Fibroblast of villous mesenchyme (primary cell): ENCODE measurements around a stretch of chr11.

DNA sequence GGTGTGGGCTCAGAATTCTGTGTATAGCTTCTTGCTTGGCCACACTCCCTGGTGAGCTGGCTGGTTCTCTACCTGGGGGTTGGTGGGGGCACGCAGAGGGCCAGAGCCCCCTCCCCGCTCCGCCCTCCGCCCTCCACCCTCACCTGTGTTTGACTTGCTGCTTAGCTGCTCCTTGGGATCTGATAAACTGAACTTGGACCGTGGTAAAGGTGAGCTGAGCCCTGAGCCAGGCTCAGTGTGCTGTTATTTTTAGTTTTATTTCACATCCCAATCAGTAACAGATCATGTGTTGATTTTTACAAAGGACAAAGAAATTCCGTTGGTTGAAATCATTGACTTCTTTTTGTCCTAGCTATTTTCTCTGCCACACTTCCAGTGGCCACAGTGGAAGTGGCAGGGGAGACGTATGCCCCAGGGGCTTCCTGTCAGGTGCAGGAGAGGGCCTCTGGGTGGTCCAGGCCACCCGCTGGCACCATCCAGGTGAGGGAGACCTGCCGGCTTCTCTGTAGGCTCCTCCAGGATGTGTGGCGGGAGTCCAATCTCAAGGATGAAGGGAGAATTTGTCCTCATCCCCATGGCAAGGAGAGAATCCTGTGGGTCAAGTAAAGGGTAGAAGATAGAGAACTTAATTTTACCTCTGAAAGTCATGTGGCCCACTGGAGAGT is 2.1 kb downstream of the OVOL1 start:
- CAGE, long polyA plus RNA: no peak

DNA sequence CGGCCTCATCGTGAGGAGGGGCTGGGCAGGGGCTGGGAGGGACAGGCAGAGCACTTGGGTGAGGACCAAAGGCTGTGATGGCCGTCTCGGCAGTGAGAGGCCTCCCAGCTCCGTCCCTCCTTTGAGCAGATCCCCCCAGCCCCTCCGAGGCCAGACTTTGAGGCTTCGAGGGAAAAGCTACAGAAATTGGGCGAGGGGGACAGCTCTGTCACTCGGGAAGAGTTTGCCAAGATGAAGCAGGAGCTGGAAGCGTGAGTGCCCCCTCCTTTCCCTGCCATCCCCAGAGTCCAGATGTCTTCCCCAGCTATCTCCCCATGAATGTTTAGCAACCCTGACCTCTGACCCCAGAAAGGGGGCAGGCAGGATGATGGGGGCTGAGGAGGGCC is 8.0 kb downstream of the CFL1 start:
- CAGE, long polyA plus RNA: no peak

- CAGE, long polyA plus RNA: no peak
These were observed 6.9 kb downstream of the CFL1 start for GRCh38 chr11:65851038-65851580.

DNA sequence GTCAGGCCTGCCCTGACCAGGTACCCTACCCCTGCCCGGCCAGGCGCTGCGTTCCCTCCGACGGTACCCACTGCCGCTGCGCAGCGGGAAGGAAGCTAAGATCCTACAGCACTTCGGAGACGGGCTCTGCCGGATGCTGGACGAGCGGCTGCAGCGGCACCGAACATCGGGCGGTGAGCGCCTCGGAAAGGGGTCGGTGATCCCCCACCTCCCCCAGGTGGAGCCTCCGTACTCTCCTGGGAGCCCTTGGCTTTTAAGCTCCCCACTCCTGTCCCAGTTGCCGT is 639 bp downstream of the MUS81 start:
- CAGE, long polyA plus RNA: no peak

DNA sequence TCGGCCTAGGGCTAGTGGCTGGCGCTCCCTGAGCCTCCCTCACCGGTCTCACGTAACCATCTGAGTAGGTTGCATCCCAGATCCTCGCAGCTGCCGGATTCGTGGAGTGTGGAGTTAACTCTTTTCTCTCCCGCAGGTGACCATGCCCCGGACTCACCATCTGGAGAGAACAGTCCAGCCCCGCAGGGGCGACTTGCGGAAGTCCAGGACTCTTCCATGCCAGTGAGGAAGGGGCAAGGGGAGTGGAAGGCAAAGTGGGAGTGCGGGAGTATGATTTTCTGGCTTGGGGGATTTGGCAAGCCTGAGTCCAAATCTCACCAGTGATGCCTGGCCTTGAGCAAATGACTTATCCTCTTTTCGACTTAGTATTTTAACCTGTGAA is 972 bp downstream of the MUS81 start:
- CAGE, long polyA plus RNA: no peak

- CAGE, long polyA plus RNA: no peak
These were observed 1.4 kb downstream of the CCDC85B start for GRCh38 chr11:65891615-65892454.

DNA sequence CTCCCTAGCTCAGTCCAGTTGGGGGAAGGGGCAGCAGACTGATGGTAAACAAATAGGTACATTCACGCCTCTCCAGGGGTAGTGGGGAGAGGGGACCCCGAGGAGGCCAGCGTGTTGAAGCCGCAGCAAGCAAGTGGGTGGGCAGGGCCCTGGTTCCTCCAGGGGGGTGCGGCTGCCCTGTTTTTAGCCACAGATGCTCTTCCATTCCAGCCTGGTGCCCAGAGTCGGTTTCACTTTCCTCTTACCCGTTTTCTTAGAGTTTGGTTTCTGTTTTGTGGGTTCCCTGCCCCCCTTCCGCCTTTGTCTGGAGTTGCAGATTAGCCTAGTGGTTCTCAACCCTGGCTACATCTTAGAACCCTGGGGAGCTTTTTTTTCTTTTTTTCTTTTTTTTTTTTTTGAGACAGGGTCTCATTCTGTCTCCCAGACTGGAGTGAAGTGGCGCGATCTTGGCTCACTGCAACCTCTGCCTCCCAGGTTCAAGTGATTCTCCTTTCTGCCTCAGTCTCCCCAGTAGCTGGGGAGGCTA is 8.8 kb downstream of the DRAP1 start:
- CAGE, long polyA plus RNA: no peak

GRCh38 chr11:65961839-65962365 is 368 bp downstream of the SART1 start:
- CAGE, long polyA plus RNA: no peak

DNA sequence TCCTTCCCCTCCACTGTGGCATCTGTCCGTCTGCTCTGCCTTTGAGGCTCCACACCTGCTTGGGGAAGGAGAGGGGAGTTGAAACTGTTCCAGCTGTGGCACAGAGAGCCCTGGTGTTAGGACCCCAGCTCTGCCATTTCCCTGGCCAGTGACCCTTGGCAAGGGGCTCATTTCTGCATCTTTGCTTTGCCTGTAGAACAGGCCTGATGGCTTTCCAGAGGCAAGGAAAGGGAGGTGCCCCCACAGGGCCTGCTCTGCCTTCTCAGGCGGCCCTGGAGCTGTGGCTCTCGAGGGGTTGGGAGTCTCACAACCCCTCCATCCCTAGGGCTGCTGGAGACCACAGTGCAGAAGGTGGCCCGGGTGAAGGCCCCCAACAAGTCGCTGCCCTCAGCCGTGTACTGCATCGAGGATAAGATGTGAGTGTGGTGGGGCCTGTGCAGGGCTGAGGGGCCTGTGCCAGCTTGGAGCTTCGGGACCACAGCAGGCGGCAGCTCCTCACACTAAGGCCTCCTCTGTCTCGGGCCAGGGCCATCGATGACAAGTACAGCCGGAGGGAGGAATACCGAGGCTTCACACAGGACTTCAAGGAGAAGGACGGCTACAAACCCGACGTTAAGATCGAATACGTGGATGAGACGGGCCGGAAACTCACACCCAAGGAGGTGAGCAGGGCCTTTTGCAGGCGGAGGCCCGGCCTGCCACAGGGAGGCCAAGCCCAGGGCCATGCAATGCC is 15.9 kb downstream of the SART1 start:
- CAGE, long polyA plus RNA: no peak

DNA sequence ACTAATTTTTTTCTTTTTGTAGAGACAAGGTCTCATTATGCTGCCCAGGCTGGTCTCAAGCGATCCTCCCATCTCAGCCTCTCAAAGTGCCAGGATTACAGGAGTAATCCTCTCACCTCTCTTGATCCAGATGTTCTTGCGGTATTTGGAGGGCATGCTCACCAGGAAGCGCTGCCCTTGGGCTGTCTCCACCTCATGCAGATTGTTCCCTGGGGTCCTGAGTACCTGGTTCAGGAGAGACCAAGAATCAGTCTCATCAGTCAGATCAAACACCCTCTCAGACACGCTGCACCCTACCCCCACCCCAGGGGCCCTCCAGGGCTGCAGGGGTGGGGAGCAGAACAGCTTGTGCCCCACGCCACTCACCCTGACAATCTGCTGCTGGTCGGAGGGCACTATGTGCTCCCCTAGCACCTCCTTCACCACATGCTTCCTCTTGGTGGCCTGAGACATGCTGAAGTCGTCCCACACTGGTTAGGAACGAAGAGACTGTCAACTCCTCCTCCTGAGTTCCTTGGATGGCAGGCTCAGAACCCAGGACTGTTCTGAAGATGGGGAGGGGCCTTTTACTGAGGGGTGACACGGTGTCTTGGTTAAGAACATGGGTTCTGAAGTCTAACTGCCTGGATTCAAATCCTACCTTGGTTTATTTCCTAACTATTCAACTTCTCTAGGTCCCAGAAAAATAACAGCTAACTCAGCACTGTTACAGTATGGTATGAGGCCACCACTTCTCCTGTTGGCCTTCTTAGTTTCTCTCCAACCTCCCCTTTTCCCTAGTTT is 1.8 kb downstream of the EIF1AD start:
- CAGE, long polyA plus RNA: no peak

GRCh38 chr11:66012929-66013550 is 1.2 kb downstream of the CST6 start:
- CAGE, long polyA plus RNA: no peak

DNA sequence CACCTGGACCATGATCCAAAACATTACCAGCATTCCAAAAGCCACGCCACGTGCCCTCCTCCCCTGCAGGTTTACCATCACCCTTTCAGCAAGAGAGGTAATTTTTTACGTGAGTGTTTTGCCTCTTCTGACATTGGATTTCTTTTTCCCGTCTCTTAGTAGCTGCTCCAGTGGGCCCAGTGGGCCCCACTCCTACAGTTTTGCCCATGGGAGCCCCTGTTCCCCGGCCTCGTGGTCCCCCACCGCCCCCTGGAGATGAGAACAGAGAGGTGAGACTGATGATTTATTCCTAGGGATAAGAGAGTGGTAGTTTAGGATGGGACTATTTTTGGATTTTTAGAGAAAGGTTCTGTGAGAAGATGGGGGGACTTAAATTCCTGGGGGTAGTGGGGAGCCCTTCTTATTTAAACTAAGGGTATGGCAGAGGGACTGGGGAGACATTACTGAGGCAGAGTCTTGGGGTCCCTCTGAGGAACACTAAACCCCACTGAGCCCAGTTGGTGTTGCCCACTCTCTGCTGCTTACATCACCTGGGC is 5.0 kb downstream of the SF3B2 start:
- CAGE, long polyA plus RNA: no peak

GRCh38 chr11:66126183-66126417 is 56.0 kb downstream of the PACS1 start:
- CAGE, long polyA plus RNA: no peak

- CAGE, long polyA plus RNA: no peak
These were observed 73.7 kb upstream of the KLC2 start for GRCh38 chr11:66183843-66184194.

- CAGE, long polyA plus RNA: no peak
These were observed 1.5 kb downstream of the CNIH2 start for GRCh38 chr11:66279355-66279959.

DNA sequence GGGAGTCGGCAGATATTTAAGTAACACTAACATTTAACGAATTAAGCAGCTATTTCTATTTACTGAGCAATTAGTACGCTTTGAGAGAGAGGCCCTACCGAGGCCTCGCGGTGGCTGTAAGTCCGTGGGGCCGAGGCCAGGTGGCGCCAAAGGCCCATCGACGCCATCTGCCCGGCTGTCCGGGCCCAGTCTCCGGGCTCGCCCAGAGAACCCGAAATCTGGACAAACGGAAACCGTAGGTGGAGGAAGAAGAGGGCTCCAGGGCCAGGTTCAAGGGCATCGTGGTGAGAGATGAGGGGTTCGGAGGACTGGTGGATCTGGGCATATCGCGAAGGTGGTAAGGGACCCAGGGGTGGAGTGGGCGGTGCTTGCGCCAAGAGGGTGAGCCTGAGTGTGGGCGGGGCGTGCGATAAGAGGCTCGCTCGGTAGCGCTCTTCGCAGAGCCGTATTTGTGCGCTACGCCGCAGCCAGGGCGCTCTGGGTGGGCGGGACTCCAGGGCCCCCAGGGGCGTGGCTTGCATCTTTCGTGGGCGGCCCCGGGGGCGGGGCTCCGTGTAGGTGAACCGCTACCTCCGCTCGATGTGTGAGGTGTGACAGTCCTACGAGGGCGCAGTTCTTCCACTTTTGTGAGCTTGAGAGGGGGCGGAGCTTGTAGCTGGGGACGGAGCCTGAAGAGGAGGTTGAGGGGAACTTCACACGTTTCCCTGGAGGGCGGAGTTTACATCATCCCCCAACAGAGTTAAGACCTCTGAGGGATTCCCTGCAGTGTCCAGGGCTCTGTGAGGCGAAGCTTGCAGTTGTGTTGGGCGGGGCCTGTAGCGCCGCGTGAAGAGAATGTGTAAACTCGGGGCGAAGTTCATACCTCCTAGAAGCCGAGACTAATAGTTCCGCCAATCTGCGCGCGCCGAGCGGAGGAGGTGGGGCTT is 4.8 kb downstream of the CD248 start:
- CAGE, long polyA plus RNA: no peak

GRCh38 chr11:66335477-66335957 is 717 bp downstream of the RIN1 start:
- CAGE, long polyA plus RNA: no peak

GRCh38 chr11:66408575-66408780 is 12.4 kb upstream of the NPAS4 start:
- CAGE, long polyA plus RNA: no peak

DNA sequence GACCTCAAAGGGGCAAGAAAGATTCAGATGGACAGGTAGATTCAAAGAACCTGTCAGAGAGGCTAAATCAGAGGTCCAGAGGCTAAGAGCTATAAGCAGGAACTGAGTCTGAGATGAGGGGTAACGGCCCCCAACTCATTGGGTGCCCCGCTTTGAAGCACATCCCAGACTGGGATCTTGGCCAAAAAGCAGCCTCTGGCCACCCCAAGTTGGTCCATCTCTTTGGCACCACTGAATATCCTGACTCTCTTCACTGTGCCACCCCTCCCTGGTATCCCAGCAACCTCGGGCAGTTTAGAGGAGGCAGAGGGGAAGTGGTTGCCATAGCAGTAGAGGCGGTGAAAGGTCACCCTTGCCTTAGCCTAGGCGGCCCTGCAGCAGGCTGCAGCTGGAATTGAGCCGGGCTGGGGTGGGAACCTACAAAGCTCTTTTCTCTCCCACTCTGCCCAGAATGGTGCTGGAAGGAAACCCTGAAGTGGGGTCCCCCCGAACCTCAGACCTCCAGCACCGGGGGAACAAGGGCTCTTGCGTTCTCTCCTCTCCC is 1.0 kb downstream of the PELI3 start:
- CAGE, long polyA plus RNA: no peak

GRCh38 chr11:66543278-66544243 is 2.3 kb downstream of the ZDHHC24 start:
- CAGE, long polyA plus RNA: no peak